Retinal pigment epithelial cell (primary cell): ENCODE data around the genes TPTE2 and SKA3.

- RRBS = 72% methylated on average over 7 of the region's 49 CpGs
Observed at GRCh38 chr13:19561264-19561875, at the start of gene TPTE2. Gene TPTE2 (minus strand): TSS chr13:19561532.

DNA sequence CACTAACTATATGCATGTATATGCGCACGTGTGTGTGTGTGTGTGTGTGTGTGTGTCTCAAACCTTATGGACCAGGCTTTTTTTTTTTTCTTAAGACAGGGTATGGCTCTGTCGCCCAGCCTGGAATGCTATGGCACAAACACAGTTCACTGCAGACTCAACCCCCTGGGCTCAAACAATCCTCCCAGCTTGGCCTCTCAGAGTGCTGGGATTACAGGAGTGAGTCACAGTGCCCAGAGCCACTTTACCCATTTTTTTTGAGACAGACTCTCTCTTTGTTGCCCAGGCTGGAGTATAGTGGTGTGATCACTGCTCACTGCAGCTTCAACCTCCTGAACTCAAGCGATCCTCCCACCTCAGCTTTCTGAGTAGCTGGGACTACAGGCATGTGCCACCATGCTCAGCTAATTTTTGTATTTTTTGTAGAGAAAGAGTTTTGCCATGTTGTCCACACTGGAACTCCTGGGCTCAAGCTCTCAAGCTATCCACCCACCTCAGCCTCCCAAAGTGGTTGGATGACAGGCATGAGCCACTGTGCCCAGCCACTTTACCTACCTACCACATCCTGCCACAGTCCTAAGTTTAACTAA is 2.4 kb downstream of the ZMYM5 start:
- RRBS = no CpG with 5 or more reads among the region's 4 CpGs

GRCh38 chr13:19863734-19864606 is 521 bp upstream of the ZMYM5 start:
- RRBS = 1% methylated on average over 11 of the region's 78 CpGs

- RRBS = 2% methylated on average over 31 of the region's 80 CpGs
Observed at GRCh38 chr13:20161348-20162203, 724 bp upstream of the GJA3 start.

- RRBS = 75% methylated on average over 7 of the region's 33 CpGs
Observed at GRCh38 chr13:20188564-20189733, 3.8 kb downstream of the GJB2 start.

DNA sequence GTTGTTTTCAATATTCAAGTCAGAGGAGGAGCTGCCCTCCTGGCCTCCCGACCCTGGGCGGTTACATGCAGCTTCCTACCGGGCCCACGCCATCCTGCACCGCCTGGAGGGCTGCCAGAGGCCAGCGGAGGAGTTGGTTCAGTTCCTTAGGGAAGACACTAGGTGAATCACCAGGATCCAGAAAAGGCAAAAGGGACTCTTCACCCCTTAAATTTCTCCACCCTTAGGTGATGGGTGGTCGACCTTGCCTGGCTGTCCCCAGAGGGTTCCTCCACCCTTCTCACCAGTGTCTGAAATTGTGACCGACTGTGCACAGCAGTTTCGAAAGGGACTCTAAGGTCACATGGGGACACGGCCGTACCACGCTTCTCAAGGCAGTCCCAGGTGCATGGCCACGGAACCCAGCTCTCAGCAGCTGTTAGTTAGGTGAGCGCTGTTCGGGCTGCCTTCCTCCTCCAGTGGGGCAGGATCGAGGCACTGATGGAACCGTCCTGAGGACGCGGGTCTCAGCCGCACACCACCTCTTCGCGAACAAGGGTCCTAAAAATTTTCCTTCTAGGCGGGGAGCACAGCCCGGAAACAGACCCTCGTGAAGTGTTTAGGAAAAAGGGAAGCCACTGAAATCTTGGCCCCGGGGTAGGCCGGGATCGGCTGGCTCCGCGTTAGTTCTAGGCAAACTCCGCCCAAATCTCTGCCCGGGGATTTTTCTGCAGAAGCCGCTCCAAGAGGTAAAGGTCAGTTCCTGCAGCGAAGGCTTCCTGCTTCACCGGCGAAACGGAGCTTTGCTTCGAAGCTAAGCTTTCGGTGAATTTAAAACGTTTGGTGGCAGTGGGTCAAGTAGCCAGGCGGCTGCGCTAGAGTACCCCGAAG is 903 bp downstream of the GJB2 start:
- RRBS = 3% methylated on average over 11 of the region's 43 CpGs

DNA sequence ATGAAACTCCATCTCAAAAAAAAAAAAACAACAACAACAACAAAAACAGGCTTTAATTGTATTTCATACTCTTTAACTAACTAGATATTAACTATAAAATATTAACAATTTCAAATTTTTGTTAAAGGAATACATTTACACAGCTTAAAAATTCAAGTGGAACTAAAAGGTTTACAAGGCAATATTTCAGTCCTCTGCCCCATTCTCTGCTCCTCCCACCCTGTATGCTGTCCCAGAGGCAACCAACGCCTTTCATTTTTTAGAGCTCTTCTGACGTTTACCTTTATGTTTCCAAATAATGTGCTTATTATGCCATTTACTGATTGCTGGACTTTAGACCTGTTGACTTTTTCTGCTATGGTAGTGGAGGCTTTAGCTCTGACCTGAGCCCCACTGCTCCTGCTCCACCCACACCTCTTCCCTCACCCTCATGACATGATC is 31.1 kb upstream of the GJB6 start:
- RRBS = no CpG with 5 or more reads among the region's 2 CpGs

DNA sequence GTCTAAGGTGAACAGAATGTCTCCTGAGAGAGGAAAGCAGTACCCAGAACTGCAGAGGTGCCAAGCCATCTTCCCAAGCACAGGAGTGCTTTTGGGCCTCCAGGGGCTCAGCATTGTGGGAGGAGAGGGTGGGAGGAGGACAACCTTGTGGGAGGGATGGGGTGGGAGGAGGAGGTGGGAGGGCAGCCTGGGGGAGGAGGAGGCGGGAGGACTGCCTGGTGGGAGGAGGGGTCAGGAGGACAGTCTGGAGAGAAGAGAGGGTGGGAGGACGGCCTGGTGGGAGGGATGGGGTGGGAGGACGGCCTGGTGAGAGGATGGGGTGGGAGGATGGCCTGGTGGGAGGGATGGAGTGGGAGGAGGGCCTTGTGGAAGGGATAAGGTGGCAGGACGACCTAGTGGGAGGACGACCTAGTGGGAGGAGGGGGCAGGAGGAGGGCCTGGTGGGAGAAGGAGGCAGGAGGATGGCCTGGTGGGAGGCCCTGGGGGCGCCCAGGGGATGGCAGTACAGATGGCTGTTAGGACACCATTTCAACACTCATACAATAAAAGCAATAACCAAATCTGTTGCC is 63.8 kb downstream of the CRYL1 start:
- RRBS = no CpG with 5 or more reads among the region's 6 CpGs

DNA sequence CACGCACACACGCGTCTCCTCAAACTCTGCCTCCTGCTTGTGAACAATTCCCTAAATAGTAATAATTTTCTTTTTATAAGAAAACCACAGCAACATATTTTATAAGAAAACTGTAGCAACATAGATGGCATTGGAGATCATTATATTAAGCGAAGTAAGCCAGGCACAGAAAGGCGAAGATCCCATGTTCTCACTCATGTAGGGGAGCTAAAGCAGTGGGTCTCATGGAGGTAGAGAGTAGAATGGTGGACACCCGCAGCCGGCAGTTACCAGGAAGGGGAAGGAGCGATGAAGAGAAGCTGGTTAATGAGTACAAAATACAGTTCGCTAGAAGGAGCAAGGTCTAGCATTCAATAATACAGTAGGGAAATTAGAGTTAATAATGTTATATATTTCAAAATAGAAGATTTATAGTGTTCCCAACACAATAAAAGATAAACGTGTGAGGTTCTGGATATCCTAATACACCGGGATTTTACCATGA is 42.8 kb downstream of the CRYL1 start:
- RRBS = no CpG with 5 or more reads among the region's 11 CpGs

- RRBS = no CpG with 5 or more reads among the region's 3 CpGs
Observed at GRCh38 chr13:20559964-20560292, 7.0 kb upstream of the IFT88 start.

DNA sequence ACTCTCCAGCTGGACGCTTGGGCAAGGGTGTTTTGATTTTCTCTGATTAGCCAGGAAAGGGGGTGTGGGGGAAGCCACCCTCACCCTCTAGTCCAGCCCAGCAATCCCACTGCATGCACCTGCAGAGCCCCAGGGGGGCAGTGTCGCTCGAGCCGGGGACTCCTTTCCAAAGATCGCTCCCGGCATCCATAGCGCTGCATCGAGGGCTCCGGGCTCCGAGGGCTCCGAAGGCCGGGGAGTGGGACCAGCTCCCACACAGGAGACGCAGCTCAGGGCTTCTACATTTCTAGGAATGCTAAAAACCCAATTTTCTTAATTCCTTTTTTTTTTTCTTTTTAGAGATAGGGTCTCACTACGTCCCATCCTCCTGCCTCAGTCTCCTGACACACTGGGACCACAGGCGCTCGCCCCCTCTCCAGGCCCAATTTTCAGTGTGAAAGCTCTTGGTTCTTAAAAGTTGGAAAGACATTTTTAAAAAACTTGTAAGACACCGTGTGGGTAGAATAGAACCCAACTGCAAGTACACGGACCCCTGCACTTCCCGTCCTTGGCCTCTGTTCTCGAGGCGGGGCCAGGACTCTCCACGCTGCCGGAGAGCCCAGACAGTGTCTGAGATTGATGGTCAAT is 38.3 kb downstream of the LATS2 start:
- RRBS = no CpG with 5 or more reads among the region's 23 CpGs

DNA sequence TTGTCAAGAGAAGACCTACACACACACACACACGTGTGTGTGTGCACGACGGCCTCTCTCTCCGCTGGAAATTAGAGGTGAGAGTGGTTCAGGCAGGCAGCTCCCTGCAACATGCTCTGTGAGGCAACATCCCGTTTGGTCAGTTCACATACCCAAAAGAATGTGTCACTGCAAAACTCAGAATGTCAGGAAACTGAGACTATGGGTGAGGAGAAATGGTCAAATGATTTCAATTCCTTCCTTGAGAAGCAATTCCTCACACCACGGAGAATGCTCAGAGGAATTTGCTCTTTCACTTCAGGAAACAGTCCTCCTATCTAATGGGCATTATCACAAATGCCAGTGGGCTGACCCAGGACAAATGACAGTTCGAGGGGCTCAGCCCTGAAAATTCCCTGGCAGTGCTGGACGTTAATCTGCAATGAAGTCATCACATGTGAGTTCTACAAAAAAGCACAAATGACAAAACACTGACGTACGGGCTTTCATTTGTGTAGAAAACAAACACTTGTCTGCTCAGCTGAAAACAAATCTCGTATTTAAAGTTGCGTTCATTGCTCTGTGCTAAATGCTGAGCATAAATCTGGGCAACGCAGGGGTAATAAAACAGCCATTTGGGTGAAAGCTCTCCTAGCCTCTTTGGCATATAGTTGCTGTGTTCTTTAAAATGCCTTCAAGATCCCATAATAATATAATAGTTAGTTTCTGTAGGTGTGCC is 18.5 kb upstream of the LATS2 start:
- RRBS = no CpG with 5 or more reads among the region's 13 CpGs

- RRBS = 3% methylated on average over 20 of the region's 110 CpGs
Observed at GRCh38 chr13:21175993-21177010, at the start of gene SKA3. Gene SKA3 (minus strand): TSS chr13:21176552.

DNA sequence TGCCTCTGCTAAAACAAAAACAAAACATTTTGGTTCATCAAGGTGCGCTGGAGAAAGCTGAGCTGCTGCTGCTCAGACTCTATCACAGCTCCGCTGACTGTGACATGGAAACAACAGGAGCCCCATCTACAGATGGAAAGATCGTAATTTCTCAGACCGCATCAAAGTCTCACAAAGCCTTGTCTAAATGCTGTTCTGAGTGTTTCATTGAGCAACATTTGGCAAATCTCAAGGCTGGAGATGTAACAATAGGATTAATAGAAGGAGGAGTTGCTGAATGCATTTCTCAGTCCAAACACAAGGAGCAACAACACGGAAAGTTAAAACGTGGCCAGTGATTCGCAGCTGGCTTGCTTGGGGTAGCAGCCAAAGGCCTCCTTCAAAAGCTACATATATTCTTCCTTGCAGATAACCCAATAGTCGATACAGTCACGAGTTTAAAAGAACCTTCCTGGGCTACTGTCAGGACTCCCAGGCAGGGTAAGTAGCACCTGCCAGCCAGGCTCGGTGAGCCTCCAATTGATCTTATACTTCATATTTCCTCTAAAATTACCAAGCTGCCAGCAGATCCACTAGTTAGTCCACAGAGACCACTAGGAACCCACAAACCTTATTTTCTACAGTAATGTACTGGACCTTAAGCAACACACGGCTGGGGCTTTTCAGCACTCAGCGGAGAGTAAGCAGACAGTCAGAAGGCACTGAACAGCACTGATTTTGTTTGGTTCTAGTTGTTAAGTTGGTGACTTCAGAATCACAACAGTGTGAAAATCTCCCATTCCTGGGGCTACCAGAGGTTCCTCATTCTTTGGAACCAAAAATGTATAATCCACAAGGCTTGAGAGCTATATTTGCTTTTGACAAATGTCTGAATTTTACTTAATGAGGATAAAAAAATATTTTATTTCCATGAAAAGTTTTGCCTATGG is 56.0 kb downstream of the MRPL57 start:
- RRBS = no CpG with 5 or more reads among the region's 12 CpGs

GRCh38 chr13:21893845-21894444 is 223.1 kb downstream of the FGF9 start:
- RRBS = no CpG with 5 or more reads among the region's 11 CpGs

DNA sequence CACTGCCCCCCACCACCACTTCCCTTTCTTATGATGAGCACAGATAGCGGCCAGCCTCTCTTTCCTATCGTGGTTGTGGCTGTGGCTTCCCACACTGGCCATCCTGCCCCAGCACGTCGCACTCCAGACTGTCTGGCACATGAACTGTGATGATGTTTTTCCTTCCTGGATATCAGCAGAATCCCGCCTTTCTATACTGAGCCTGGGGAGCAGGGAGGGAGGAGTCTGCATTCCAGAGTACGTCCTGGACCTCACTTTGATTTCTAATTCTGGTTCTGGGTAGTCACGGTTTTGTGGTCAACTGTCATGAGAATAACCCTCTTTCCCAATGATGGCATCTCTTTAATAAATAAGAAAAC is 315.1 kb downstream of the FGF9 start:
- RRBS = no CpG with 5 or more reads among the region's 7 CpGs

GRCh38 chr13:22017262-22017676 is 346.4 kb downstream of the FGF9 start:
- RRBS = no CpG with 5 or more reads among the region's 3 CpGs

DNA sequence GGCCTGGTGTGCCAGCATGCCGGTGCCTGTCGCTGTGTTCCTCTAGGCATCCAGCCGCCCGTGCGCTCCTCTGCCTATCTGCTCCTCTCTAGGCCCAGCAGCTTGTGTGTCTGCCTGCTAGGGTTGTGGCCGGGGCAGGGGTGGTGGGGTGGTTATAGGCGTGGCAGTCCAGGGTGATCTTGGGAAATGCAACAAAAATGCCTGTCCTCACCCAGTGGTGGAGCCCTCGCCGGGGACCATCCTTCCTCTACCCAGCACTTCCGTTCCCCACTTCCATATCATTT is 435.7 kb upstream of the SGCG start:
- RRBS = 83% methylated on average over 3 of the region's 10 CpGs

DNA sequence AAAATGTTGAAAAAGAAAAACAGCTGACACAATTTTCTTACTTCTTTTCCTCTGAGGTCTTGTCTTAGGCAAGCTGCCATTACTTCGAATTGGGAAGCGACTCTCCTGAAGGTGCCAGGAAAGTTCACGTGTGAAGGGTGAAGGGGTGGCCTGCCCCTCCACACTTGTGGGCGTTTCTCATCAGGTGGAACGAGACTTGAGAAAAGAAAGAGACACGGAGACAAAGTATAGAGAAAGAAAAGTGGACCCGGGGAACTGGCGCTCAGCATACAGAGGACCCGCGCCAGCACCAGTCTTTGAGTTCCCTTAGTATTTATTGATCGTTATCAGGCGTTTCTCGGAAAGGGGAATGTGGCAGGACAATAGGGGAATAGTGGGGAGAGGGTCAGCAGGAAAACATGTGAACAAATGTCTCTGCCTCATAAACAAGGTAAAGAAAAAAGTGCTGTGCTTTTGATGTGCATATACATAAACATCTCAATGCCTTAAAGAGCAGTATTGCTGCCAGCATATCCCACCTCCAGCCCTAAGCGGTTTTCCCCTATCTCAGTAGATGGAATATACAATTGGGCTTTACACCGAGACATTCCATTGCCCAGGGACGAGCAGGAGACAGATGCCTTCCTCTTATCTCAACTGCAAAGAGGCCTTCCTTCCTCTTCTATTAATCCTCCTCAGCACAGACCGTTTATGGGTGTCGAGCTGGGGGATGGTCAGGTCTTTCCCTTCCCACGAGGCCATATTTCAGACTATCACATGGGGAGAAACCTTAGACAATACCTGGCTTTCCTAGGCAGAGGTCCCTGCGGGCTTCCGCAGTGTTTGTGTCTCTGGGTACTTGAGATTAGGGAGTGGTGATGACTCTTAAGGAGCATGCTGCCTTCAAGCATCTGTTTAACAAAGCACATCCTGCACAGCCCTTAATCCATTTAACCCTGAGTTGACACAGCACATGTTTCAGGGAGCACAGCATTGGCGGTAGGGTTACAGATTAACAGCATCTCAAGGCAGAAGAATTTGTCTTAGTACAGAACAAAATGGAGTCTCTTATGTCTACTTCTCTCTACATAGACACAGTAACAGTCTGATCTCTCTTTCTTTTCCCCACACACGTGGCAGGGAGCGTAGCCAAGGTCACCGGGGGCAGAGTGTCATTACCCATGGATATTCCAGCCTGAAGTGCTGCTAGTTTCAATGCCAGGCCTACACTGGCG is 366.9 kb upstream of the SGCG start:
- RRBS = no CpG with 5 or more reads among the region's 26 CpGs

DNA sequence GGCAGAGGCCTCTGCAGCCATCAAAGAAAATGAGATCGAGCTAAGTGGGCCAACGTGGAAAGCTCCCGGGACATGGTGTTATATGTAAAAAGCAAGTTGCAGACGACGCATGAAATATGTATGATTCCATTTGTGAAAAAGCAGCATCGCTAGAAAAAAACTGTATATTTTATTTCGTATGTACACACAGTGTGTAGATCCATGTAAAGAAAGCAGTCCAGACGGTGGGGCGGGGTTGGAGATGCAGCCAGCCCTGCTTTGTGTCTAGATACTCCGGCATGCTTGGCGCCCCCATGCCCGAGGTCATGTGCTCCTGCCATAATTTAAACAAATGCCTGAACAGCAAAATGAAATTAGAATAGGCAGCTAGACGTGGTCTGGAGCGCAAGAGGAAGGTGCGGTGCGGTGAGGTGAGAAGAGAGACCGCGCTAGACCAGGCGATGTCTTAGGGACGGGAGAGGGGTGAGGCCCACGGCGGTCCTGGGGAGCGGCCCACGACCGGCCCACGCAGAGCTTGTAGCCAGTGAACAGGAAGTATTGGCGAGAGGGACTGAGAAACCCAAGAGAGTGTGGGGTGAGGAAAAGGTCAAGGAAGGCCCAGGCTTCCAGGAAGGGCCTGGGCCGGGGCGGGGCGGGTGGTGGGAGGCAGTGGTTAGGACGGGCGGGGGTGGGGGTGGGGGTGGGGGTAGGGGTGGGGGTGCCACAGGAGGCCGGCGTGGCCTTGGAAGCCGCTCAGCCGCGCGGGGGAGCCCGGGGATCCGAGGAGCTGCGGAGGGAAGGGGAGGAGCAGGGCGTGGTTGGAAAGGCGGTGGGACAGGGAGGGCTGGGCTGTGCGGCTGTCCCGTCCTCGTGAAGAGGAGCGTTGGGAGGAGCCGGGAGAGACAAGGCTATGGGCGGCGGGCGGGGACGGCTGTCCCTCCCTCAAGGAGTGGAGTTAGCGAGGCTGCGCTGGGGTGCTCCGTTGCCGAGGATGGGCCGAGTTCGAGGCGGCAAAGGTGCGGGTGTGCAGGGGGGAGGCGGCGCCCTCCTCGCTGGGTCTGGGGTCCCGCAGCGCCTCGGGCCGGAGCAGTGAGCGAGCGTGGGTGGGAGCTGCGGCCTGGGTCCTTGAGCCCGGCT is 254.7 kb upstream of the SGCG start:
- RRBS = 4% methylated on average over 10 of the region's 71 CpGs